Left lung (tissue), 1 donor: ENCODE results near the gene HOXB7.

GRCh38 chr17:47949067-47949802 lies 7.9 kb downstream of the PNPO start:
- PRO-cap = no peak

DNA sequence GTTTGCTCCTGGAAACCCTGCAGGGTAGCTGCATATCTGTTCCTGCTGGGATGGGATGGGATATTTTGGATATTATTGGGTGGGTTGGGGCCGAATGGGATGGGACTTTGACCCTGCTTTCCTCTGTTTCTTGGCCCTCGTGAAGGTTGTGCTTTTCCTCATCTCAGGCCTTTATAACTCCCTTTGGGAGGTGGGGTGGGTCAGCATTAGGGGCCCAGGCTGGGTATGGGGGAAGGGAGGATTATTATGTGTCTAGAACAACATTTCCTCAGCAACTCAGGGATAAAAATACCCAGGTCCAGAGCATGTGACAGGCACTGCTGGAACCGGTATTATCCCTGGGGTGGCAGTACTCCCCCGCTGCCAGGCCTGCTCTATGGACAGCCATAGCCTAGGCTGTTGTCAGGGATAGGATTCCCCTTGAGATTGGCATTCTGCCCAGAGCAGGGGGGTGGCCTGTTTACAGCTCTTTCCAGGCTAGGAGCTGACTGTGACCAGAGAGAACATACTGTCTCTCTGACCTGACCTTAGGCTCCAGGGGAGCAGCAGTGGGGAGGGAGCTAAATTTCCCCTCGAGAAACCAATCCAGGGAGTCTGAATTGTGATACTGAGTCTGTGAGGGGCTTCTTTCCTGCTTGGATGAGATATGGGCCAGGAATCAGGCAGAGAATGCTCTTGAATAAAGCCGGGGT lies 5.1 kb downstream of the NFE2L1 start:
- PRO-cap = no peak

- PRO-cap = no peak
These were observed 9.9 kb downstream of the NFE2L1 start for GRCh38 chr17:48057949-48058644.

DNA sequence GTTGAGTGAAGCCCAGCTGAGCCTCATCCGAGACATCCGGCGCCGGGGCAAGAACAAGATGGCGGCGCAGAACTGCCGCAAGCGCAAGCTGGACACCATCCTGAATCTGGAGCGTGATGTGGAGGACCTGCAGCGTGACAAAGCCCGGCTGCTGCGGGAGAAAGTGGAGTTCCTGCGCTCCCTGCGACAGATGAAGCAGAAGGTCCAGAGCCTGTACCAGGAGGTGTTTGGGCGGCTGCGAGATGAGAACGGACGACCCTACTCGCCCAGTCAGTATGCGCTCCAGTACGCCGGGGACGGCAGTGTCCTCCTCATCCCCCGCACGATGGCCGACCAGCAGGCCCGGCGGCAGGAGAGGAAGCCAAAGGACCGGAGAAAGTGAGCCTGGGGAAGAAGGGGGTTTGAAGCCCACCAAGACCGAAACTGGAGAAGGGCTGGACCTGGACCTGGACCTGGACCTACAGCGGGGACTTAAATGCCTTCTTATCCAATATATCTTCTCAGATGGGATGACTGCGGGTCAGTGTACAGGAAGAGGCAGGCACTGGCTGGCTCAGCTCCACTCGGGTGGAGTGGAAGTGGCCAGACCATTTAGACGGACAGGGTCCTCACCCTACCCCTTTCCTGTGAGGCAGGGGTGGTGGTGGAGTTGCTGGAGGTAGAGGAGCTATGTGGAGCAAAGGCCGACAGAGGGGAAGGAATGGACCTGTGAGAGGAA lies 11.3 kb downstream of the NFE2L1 start:
- PRO-cap = no peak

DNA sequence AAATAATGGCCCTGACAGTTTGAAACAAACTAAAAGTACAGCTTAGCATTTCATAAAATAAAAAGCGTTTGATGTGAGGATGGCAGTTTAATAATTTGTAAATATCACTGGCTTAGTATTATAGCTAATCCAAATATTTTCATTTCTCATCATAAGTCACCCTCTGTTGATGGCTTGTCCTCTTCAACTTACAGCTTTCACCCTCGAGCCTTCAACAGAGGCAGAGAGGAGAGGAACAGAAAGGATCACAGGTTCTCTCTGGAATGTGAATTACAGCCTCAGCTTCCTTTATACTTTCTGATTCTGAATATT lies 106.4 kb downstream of the SNX11 start:
- PRO-cap = no peak

- PRO-cap = no peak
These were observed 134.5 kb downstream of the SKAP1 start for GRCh38 chr17:48295391-48296057.

DNA sequence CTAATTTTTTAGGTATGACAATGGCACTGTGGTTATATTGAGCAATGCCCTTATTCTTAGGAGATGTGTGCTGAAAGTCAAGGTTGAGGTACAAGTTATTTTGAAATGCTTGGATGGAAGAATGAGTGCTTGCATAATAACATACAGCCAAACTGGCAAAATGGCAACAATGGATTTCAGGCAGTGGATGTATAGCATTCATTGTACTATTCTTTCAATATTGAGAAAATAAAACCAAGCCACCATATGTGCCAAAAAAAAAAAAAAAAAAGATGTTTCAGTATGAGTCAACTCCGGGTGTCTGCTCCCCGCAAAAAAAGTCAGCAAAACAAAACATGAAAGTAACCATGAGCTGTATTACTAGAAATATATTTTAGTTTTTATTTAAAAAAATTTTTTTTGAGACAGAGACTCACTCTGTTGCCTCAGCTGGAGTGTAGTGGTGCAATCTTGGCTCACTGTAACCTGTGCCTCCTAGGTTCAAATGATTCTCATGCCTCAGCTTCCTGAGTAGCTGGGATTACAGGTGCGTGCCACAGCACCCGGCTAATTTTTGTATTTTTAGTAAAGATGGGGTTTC lies 19.8 kb downstream of the HOXB1 start:
- PRO-cap = no peak

- PRO-cap = no peak
These were observed 8.7 kb downstream of the HOXB1 start for GRCh38 chr17:48521916-48522774.

GRCh38 chr17:48575502-48576383 lies 2.4 kb downstream of the HOXB4 start:
- PRO-cap = unidirectional peak, plus-strand start at chr17:48576227

DNA sequence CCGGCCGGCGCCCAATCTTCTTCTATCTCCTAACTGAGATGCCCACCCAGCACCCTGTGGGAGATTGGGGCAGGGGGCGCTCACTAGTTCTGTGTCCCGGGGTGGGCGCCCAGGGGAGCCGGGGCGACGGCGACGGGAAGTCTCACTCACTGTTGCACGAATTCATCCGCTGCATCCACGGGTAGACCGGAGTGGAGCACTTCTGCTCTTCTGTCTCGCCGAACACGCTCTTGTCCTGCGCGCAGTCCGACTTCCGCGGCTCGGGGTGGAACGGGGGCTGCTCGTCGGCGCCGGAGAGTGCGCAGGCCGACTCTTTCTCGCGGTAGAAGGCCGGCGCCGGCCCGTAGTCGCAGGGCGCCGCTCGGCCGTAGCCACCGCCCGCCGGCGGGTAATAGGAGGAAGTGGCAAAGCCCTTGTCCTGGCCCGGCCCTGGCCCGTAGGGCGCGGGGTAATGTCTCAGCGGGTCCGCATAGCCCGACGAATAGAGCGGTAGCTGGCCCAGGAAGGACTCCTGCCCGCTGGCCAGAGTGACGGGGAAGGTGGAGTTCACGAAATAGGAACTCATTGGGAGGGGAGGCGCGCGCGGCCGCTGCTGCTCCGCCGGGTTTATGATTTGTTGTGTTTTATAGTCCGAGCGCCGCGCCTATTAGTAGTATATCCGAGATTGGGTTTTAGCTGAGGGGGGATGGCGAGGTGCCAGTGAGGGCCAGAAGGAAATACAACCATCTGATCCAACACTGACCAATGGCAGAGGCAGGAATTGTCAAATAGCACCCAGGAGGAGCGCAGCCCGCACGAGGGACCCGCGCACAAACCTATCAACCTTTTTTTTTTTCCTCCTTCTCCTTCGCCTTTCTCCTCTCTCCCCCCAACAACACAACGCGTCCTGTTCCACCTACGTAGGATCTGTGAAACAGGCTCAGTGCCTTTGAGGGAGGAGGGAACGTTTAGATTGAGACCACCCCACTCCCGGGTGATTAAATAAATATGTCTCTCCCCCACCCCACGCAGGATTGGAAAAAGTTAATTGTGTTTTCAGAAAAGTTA lies 4.3 kb upstream of the HOXB5 start:
- PRO-cap = bidirectional peak, plus-strand start at position 564 of the sequence, minus-strand start at position 403 of the sequence

DNA sequence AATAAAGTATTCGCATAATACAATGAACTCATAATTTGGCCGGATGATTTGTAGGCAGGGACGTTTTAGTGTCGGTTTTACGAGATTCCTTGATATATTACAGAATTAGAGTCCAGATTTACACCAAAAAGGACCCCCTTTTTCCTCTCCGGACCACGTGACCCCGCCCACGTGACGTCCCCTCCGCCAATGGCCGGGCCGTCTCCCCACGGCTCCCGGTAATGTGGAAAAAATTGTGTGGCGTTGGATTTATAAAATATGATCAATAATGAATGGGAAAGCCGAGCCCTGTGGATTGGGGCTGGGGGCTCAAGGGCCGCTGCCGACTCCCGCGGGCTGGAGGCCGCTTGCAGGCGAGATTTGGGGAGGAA lies at the start of gene HOXB7:
Gene HOXB7 (minus strand): TSS at position 131 of the 371 bp plus-strand sequence.
- PRO-cap = bidirectional peak, plus-strand start outside the sequence, minus-strand start at position 143 of the sequence

- PRO-cap = no peak
These were observed 2.1 kb upstream of the HOXB9 start for GRCh38 chr17:48628264-48628568.

GRCh38 chr17:48636294-48636999 lies 10.3 kb upstream of the HOXB9 start:
- PRO-cap = no peak

DNA sequence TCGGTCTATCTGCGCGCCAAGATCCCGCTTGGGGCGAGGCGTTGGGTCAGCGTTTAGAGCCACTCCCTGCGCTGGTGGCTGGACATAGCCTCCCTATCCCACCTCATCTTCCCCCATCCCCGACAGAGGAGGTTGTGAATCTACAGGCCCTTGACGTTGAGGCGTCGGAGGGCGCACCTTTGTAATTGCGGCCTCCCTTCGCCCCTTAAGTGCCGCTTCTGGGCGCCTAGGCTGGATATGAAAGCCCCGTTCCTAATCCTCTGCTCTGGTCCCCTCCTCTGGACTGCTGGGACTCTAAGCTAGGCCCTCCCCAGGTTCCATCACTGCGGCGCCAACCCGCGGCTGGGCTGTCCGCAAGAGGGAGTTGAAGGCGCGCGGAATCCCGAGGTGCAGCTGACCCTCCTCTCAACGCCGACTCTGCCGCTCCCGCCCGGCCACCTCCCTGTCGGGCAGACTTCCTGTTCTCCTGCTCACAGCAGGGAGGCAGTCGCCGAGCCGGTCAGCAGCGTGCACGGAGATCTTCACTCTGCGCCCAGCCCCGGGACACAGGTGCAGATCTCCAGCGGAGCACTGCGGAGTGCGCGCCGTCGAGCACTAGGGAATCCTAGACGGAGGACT lies 16.1 kb upstream of the HOXB9 start:
- PRO-cap = no peak

GRCh38 chr17:48718255-48719420 lies 3.7 kb downstream of the PRAC1 start:
- PRO-cap = no peak

DNA sequence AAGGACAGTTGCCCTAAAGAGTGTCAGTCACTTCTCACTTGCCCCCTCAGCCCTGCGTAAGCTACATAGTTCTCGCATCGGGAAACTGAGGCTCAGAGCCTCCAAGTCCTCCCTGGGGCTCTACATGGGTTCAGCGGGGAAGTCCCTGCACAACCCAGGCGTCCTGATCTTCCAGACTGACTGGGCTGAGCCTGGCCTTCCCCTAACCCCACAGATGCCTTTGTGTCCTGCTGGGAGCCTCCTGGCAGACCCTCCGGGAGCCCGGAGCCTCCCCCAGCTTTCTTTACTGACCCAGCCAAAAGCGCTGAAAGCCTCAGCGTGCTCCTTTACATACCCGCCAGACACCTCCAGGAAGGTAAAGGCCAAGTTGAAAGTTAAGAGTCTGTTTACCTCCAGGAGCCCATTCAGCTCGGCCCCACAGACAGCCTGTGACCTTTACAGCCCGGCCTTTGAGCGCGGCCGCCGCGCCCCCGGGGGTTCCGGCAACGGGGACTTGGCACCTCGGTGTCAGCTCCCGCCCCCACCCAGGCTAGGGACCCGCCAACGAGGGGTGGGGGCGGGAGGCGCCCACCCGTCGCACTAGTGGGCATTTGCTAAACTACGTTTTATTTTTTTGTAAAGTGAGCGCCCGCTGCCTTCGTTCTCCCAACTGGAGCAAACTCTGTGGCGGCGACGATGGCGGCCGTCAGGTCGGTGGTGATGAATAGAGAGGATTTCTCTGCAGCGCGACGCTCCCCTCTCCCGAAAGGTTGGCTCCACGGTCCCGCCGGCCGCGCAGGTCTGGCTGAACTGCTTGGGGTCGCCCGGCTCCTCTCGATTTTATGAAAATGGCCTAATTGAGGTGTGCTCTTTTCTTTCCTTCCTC lies 4.5 kb upstream of the HOXB13 start:
- PRO-cap = no peak

GRCh38 chr17:48804571-48805277 lies 12.3 kb downstream of the TTLL6 start:
- PRO-cap = no peak

DNA sequence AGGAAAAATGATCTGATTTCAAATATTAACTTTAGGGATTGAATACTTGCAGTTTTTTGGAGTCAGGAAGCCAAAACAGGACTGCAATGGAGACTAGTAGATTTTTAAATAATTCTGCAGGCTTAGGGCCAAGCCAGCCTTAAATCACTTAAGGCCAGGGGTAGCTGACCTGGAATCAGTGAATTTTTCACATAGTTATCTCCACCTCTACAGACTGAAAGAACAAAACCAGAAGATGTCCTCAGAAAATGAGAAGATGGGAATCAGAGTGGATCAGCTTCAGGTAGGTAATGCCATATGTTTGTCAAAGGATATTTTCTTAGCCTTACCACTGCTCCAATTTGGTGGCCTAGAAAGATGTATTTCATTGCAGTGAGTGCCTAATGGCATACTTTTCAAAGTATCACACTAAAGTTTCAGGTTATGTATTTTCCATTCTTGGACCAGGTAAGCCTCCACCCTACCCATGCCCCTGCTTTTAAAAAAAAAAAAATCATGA lies 20.6 kb downstream of the CALCOCO2 start:
- PRO-cap = no peak

DNA sequence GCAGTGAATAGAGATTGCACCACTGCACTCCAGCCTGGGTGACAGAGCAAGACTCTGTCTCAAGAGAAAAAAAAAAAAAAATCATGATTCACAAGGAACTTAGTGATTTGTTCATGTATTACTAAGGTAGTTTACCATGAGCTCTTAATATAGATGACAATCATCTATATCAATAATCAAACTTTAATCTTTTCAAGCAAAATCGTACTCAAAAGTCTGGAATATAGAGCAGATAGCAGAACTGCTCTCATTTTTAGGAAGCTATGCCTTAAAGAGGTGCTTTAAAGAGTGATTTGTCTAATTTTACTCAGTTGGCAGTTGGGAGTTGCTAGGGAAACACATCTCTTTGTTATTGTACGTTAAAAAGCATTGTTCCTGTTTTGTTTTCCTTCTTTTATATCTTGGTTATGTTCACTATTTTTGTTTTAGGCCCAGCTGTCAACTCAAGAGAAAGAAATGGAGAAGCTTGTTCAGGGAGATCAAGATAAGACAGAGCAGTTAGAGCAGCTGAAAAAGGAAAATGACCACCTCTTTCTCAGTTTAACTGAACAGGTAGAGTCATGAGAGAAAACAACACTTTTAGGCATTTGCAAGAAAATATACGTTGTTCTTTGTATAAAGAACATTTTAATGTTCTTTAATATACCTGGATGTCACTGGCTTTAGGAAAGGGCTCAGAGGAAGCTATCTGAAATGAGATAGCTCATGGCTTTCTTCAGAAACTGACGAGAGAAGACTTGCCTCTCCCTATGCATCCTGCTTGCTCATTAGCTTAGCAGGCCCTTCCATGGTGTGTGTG lies 21.4 kb downstream of the CALCOCO2 start:
- PRO-cap = no peak

DNA sequence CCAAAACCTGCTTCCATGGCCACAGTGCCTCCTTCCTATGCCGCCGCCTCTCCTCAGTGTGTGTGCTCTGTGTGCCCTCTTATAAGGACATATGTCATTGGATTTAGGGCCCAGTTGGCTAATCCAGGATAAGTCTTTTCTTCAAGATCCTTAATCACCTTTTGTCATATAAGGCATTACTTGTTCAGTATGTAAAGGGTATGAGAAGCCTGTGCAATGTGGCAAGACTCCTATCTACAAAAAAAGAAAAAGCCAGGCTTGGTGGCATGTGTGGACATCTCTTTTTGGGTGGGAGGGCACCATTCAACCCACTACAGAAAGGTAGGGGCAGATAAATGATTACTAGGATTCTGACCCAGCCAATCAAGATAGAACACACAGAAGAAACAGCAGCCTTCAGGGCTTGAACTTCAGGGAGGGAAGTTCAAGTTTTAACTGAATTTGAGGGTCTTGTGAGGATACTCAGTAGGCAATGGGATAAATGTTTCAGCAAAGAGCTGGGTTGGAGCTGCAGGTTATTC lies 22.4 kb upstream of the ATP5MC1 start:
- PRO-cap = no peak